SJCRH30 (cell line): ENCODE results near the genes THRAP3, CSF3R, DNALI1, YRDC and MTF1.

- RAMPAGE, long total RNA, result no peak
These were observed 11.4 kb upstream of the THRAP3 start for GRCh38 chr1:36212891-36213286.

DNA sequence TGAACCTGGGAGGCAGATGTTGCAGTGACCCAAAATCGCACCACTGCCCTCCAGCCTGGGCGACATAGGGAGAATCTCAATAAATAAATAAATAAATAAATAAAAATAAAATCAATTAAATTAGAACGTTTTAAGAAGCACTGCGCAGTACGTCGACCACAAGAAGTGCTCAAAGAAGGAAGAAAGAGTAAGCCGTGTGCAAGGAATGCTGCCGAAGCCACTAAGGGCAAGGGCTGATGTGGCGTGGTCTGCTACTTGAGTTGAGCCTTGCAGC is 1.3 kb upstream of the THRAP3 start:
- RAMPAGE, long total RNA, result no peak

GRCh38 chr1:36224261-36225300 is at the start of gene THRAP3:
Gene THRAP3 (plus strand): TSS chr1:36224443.
- RAMPAGE, long total RNA, result start-site peak on the plus strand at chr1:36224425-36224478, 836 and 75 reads in 2 replicates

DNA sequence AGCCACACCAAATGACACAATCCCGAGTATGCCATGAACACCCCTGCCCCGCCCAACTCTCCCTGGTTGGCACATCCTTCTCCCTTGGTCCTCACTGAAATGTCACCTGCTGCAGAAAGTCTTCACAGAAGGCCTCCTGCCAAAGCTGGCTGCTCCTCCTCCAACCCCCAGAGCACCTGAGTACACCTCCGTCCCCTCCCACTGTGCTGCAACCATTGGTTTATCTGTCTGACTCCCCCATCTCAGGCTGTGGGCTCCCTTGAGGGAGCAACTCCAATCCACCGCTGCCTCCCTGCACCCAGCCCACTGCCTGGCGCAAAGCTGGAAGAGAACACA is 16.3 kb downstream of the STK40 start:
- RAMPAGE, long total RNA, result no peak

DNA sequence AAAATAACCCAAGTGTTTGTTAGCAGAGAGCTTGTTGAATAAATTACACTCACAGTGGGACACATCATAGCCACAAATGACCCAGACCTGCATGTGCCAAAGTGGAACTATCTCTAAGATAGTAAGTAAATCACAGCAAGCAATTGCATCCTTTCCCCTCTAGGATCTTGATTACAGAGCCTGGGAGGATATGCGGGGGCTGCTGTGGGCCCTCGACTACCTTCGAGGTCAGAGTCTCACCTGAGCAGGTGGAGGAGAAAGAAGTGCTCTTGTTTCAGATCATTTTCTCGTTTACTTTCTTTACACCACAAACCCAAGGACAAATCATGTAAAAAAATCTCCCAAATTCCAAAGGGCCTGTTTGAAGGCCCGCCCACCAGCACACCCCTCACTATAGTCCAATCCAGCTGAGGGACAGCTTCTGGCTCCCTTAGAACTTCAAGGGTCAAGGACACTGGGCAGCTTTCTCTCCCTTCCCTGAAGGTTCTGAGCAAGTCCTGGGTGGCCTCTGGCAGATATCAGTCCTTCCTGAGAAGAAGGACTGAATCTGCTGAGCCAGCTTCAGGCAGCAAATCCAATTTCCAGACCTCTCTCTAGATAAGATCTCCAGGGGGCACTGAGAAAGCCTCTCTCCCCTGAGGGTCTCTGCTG is 5.6 kb downstream of the STK40 start:
- RAMPAGE, long total RNA, result no peak

- RAMPAGE, long total RNA, result no peak
These were observed 746 bp downstream of the STK40 start for GRCh38 chr1:36384809-36385547.

DNA sequence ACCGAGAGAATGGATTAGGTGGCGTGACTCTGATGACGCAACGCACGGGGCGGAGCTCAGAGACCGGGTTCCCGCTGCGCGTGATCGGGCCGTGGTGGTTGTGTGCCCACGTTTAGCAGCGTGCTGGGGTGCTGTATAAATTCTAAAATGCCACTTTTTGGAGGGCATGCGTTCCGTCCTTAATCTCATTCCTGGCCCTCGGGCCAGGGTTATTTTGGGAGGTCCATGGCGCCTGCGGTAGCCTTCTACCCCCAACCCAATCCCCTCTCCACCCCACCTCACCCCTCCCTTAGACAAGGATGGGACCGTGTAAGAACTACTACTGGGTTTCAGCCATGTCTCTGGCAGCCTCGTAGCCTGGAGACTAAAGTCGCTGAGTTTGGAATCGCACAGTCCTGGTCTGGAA is 229 bp upstream of the MRPS15 start:
- RAMPAGE, long total RNA, result no peak

DNA sequence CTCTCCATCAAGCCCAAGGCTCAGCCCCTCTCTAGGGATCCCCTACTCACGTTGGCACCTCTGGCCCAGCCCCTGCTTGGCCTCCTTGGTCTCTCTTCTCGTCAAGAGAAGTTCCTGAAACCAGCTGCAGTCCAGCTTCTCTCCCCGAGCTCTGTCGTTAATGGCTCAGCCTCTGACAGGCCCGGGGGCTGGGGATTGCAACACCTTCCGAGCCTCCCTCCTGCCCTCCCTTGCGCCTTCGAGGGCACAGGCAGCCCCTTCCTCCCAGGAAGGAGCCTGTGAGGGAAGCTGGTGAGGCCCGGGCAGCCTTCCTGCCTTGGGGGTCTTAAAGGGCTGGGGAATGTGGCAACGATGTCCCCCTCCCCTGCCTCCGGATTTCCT is at the start of gene CSF3R:
TSS of gene CSF3R (minus strand) at position 153 of the 381 bp plus-strand sequence.
- RAMPAGE, long total RNA, result no peak

DNA sequence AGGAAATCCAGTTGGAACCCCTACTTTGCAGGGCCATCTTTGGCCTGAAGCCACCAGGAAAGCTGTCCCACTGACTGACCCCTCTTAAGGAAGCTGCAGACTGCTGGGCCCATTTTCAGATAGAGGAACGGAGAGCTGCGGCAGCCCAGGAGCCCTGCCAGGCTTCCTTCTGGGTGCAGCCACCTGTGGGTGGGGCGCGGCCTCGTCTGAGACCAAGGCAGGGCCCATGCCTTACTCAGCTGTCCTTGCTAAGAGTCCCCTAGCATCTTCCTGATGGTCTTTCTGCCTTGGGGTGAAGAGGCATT is 4.8 kb downstream of the ZC3H12A start:
- RAMPAGE, long total RNA, result no peak

- RAMPAGE, long total RNA, result no peak
These were observed at the start of gene DNALI1 for GRCh38 chr1:37556499-37557469. Gene DNALI1 (plus strand): TSS chr1:37556940.

DNA sequence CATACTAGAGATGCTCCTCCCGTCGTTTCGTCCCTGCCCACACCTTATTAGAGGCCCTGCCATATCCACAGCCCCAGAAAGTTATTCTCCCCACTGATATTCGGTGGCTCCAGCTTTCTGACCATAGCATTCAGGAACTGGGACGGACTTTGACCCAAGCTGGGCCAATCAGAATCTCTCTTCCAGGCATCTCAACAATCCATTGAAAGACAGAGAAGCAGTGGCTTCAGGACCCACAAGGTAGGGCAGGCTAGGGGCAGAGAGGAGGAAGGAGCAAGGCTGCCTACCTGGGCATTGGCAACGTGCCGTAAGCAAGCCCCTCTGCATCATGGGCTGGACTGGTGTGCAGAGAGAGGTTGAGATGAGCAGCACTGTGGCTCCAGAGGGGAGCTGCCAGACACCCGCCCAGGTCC is 32.5 kb downstream of the EPHA10 start:
- RAMPAGE, long total RNA, result no peak

DNA sequence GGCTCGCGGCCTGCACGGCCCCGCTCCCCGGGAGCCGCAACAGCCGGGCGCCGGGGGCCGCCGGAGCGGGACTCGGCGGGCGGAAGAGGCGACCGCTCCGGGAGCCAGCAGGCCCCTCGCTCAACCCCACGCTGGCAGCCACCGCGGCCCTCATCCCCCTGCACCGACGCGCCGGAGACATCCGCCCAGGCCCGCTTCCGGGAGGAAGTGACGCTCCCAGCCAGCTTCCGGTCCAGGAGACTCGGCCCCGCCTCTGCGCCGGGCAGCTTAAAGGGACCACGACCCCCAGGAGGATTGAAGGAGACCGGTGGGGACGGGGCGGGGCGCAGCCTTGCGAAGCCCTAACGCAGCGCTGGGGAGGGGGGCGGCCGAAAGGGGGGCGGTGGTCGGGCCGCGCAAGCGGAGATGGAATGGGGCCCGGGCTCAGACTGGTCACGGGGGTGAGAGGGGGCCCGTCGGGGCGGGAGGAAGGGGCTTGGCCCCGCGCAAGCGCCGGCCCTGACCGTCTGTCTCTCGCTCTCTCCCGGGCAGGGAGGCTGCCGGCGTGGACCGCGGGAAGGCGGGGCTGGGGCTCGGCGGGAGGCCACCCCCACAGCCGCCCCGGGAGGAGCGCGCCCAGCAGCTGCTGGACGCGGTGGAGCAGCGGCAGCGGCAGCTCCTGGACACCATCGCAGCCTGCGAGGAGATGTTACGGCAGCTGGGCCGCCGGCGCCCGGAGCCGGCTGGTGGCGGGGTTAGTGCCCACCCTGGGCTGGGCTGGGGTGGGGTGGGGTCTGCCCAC is at the start of gene YRDC:
TSS of gene YRDC (minus strand) at position 209 of the 781 bp plus-strand sequence.
- RAMPAGE, long total RNA, result no peak

DNA sequence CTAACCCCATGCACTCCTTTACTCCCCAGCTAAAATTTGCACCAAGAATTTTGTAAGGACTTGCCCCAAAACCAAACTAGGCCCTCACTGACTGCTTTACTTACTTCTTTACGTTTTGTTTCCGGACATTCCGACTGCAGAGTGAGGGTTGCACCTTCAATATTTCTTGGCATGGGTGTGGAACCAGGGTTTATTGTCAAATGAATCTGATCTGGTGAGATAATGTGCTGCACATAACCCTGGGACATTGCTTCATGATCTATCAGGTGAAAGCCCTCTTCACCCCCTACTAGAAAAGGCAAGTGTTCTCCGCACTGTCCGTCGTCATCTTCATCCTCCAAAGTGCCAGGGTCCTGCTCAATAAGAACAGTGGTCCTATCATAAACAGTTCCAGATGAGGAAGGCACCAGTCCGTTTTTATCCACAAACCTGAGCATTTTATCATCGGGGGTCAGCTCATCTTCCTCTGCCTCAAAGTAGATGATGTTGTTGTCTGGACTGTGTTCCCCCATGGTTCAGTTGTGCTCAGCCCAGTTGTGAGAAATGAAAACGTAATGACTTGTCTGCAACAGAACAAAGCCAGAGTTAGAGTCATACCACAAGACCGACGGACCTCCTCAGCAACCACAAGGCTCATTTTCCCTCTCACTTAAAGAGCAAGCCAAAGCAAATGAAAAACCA is 2.1 kb downstream of the MTF1 start:
- RAMPAGE, long total RNA, result no peak

- RAMPAGE, long total RNA, result start-site peak on the plus strand at chr1:37859728-37859784, 71 and 19 reads in 2 replicates
These were observed at the start of gene MTF1 for GRCh38 chr1:37859340-37859939. Gene MTF1 (minus strand): TSS chr1:37859592.

DNA sequence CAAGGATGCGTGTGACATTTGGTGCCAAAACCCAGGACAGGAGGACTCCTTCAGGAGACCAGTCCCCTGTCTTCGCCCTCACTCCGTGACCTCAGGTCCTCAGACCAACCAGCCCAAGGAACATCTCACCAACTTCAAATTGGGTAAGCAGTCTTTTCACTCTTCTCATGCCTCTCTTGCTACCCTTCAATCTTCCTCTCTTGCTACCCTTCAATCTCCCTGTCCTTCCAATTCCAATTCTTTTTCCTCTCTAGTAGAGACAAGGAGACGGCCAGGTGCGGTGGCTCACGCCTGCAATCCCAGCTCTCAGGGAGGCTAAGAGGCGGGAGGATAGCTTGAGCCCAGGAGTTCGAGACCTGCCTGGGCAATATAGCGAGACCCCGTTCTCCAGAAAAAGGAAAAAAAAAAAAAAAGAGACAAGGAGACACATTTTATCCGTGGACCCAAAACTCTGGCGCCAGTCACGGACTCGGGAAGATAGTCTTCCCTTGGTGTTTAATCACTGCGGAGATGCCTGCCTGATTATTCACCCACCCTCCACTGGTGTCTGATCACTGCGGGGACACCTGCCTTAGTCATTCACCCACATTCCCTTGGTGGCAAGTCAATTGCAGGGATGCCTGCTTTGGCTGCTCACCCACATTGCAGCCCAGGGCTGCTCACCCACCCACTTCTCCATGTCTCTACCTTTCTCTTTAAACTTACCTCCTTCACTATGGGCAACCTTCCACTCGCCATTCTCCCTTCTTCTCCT is 38.5 kb downstream of the INPP5B start:
- RAMPAGE, long total RNA, result no peak

GRCh38 chr1:37989170-37989840 is 517 bp downstream of the SF3A3 start:
- RAMPAGE, long total RNA, result no peak

DNA sequence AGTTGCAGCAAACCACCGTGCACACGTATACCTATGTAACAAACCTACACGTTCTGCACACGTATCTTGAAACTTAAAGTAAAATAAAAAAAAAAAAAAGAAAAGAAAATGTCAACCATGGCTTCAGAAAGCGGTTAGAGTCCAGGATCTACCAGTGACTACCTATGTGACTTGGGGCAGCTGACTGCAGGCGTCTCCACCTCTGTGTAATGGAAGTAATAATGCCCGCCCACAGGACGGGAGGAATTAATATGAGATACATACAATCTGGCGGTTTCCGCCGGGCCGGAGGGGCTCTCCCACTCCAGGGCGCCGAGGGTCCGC is 5.8 kb upstream of the SF3A3 start:
- RAMPAGE, long total RNA, result no peak

GRCh38 chr1:38940259-38940715 is 1.3 kb downstream of the RHBDL2 start:
- RAMPAGE, long total RNA, result no peak

GRCh38 chr1:39105716-39106339 is 79.7 kb downstream of the NDUFS5 start:
- RAMPAGE, long total RNA, result no peak

DNA sequence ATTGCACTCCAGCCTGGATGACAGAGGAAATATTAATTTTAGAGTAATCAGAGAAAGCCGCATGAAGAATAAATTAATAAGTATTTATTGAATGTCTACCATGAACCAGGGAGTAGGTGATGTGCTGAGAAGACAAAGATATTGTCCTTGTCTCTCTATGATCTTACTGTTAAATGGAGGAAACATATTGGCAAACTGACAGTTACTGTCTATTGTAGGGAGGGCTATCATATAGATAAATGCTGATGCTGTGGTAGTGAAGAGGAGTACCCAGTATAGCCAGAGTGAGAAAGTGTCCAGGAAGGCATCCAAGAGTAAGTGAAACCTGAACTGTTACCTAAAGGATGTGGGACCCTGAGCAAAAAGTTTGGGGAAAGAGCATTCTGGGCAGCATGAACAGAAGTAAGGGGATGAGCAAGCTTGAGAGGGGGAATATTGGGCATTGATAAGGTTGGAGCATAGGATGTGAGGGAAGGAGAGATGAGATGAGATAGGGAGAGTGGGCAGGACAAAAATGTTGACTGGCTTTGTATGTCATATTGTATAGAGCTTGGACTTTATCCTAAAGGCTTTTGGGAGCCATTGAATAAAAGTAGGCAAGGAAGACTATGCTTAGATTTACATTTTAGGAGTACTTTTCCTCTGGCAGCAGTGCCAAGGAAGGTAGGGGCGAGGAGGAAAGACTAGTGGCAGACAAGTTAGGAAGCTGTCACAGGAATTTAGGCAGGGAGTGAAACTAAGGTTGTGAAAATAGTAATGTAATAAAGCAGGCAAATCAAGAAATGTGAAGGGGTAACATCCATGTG is 88.6 kb downstream of the NDUFS5 start:
- RAMPAGE, long total RNA, result no peak